Placental epithelial cell (primary cell): ENCODE data around the genes FGF7 and TNFAIP8L3.

GRCh38 chr15:45919650-45920038, 284.8 kb downstream of the SQOR start:
- CAGE, long polyA plus RNA, result no peak

DNA sequence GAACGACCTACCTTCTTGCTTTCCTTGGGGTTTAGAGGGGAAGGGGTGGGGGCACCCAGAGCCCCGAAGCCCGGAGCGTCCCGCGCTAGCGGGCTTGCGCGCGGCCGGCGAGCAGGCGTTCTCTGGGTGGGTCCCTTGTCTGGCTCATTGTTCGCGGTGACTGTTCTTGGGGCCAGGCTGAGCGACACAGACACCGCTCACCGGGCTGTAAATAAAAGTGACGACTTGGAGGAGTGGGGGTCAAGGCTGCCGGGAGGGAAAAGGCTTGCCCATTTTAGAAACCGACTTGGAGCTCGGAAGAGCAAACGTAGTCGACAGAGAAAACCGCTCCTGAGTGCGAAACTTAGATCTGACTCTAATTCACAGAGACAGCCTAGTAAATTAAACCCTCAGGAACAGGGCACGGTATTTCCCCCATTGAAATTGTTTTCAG, 532.3 kb upstream of the SEMA6D start:
- CAGE, long polyA plus RNA, result no peak

DNA sequence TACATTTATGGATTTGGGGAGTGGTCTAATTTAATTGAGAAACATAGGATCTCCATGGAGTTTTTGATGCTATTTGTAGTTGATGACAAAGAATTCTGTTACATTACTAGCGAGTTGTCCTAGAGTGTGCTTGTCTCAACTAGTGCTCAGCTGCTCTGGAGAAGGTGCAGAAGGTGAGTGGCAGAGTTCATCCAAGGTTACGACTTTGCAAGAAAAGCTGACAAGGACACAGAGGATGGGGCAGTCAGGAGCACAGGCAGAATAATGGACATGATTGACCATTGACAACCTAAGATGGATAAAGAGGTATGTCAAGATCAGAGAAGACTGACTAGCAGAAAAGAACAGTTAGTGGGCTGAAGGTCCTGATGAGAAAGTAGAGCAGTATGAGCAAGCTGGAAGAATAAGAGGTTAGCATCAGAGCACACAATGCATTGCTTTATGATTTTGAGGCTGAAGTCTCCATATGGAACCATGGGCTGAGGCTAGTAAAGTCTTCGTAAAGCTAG, 35.9 kb downstream of the SEMA6D start:
- CAGE, long polyA plus RNA, result no peak

DNA sequence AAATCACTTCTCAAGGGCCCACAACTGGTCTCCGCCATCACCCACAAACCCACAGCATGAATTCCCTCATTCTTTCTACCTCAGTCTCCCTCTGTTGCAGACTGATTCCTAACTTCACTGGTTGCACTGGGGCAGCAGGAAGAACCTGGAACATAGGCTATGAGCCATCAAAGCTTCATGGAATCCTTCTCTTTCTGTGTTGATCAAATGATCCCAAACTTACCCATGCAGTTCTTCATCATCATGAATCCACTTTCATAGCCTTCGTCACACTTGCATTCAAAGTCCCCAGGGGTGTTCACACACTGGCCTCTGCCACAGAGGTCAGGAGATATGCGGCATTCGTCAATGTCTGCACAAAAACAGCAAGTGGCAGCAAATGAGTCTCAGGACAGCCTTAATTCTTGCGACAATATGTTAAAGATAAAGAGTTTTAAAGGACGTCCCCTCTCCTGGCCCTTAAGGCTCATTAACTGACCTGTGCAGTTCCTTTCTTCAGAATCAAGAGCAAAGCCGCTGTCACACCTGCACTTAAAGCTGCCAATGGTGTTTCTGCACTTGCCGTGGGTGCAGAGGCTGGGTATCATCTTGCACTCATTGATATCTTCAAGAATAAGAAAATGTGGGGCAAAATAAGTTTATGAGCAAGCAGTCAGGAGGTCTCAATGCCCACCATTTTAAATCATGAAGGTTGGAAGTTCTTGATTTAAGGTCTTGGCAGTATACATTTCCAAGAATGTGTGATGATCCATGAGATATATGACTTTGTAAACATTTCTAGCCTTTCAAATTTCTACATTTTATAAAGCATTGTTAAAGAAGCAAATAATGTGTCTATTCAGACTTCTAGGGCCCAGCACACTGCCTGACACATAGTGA, 156.9 kb downstream of the DUT start:
- CAGE, long polyA plus RNA, result no peak

DNA sequence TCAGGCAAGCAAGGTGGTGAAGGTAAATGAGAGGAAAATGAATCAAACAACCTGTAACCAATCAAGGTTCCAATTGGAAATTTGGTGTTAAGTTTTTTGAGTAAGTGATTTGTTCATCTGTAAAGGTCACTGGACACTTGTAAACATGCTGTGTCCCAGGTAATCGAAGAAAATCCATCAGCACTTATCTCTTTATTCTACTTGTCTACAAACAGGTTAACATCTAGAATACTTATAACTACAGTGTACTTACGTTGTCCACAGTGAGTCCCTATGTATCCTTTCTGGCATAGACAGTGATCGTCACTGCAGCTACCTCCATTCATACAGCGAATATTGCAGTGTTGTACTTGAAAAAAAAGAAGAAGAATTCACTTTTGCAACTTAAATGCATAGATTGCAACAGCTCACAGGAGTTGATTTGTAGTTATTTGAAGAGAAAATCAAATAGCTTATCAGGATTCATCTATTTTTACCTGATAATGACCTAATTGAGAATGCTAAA, 45.6 kb downstream of the FBN1 start:
- CAGE, long polyA plus RNA, result no peak

DNA sequence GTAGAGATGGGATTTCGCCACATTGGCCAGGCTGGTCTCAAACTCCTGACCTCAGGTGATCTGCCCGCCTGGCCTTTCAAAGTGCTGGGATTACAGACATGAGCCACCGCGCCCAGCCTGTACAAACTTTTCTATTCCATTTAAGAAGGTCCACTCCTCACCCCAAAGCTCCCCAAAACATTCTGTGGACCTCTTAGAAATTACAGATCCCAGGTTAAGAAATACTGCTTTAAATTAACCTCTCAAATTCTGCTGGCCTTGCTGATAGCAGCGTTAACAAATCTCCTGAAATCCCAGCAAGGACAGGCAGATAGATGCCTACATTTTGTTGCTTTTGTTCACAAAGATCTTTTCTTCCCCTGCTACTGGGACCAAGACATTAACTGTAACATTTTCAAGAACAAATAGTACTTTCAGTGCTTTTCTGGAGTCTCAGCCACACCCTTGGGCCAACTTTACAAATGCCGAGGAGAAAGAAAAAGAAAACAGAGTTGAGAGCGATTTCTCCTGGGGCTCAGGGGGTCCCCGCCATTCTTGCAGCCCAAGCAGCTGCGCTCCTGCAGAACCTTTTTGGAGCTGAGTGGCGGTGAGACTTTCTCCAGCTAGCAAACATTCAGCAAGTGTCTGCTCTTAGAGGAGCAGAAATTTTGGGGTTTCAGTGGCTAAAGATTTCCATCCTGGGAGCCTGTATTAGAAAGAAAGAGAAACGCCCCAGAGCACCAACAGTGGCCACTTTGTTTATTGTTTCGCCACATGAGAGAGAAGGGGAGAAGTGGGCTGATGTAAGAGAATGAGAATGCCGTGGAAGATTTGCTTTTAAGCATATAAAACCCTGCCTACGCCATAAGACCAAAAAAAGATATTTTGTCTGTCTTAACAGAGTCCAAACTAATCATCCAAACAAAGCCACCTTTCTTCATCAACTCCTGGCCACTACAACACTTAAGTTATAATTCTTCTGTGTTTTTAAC, 18.9 kb downstream of the EID1 start:
- CAGE, long polyA plus RNA, result no peak

DNA sequence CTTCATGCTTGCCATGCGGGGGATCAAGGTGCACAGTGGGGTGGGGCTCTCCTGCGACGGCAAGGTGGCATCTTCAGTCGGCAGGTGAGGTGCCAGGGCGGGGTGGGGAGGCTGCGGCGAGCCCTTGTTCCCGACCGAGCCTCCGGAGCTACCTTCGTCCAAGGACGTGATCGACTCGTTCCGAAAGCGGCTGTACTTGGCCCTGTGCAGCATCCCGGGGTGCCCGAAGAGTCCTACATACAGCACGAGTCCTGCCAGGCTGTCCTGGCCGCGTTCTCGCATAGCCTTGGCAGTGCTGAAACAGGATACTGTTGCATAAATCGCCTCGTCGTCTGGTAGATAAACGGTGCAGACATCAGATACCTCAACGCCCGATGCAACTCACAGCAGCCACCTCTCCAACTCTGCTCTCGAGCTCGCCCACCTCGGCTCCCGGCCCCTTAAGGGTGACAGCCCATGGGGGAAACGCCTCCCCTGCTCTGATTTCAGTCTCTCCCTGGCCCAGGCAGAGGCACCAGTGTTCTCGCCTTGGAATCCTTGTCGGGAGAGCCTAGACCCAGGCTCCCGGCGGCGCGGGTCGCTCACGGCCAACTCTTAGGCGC, 884 bp downstream of the SHC4 start:
- CAGE, long polyA plus RNA, result no peak

- CAGE, long polyA plus RNA, result no peak
Measured at GRCh38 chr15:49240654-49241614, 70.9 kb downstream of the GALK2 start.

- CAGE, long polyA plus RNA, result no peak
Measured at GRCh38 chr15:49423024-49423668, at the start of gene FGF7. Gene FGF7, plus strand, starts transcription at chr15:49423242.

DNA sequence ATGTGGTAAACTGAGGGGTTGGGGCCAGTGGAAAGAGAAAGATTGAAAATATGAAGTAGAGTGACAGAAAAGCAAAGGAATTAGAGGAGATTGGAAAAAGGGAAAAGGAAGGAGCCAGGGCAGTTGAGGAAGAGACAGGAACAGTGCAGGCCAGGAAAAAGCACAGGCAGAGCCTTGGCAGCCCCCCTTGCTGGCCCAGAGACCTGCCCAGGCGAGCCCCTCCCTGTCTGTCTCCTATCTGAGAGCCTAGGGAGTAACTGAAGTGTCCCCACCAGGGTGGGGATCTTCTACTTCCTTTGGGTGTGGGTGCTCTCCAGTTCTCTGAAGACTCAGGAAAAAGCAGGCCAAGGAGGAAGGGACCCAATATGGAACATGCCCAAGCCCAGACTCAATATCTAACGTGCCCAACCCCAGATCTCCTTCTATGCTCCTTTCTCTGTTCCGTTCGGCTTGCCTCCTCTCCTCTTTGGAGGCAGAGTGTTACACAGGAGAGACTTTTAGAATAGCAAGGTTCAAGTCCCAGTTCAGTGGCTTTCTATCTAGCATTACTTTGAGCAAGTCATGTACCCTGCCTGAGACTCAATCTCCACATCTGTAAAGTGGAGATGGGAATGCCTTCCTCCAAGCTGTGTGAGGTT, 6.8 kb downstream of the ATP8B4 start:
- CAGE, long polyA plus RNA, result no peak

GRCh38 chr15:50114203-50114803, 4.7 kb downstream of the ATP8B4 start:
- CAGE, long polyA plus RNA, result no peak

- CAGE, long polyA plus RNA, result no peak
Measured at GRCh38 chr15:50224483-50225024, 41.0 kb downstream of the HDC start.

DNA sequence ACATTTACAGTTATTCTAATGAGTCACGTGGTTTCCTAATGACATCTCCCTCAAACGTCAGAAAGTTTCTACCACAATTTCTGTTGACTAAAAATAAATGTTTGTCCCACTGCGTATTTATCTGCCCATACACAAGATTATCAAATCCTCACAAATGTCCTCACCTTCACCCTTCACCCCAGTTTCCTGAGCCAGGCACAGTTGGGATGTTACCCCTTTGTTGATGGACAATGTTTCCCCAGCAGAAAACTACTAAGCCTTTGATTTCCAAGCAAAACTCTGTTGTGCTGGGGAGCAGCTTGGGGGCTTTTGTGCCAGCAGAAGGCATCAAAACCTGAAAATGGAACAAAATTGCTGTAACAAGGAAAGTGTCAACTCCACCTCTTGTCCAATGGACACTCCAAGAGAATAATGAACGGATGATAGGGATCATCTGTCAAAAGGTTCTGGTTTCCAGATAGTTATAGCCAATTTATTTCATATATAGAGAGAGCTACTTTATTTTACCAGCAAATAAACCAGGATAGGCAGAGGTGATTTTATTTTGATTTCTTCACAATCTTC, 16.2 kb downstream of the HDC start:
- CAGE, long polyA plus RNA, result no peak

DNA sequence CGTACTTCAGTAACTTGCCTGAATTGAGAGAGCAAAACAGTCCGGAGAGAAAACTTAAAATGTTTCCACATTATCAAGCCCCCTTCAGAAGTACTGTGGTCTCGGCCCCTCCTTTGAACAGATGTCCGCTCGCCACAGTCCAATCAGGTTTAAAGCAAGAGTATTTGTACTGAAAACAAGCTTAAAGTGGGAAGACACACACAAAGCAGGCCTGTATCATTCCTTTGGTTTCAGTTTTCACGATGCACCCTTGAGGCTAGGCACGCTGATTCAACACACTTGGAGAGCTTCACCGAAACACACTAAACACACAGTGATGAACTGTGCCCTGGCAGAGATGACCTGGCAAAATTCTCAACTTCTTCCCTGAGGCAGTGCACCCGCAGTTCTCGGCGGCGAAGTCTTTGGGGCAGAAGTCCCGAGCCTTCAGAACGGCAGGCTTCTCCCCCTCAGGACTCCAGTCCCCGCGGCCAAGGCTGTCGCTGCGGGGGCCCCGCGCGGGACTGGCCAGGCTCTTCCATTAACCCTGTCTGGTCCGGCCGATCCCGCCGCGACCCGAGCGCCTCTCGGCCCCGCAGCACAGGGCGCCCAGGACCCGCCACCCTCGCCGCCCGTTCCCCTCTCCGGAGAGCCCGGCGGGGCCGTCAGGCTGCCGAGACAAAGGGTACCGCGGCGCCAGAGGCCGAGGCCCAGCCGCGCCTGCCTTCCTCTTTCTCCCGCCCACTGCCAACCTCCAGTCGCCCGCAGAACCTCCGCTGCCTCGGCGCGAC, 953 bp downstream of the GABPB1 start:
- CAGE, long polyA plus RNA, result no peak

DNA sequence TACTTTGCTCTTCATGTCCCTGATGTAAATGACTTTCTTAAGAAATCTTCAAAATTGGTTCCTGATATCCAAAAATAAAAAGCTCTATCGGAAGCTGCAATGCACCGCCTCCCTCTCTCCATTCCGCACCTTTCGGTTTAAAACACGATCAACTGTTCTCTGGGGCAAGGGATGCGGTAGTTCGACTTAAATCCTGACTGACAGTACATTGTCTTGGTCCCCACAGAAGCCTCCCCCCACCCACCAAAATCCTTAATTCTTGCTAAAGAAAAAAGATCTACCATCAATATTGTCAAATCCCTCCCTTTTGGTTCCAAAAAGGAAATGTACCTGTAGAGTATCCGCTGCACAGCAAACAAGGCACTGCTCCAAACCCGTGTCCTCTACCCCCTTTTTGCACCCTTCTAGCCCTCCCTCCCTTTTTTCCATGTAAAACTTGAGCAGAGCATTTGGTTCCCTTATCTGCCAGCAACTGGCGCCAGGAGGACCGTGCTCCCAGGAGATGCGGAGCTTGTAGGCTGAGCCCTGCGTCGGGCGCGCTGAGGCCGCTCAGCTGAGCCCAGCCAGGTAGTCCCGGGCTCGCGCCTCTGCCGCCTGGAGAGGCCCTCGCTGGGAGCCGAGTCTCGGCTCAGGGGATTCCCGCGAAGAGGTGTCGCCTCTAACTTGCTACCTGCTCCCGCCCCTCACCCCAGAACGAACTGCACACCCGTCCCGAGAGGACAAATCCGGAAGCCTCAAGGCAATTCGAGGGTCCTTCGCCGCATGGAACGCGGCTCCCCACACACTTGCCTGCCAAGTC, 727 bp downstream of the TRPM7 start:
- CAGE, long polyA plus RNA, result no peak

- CAGE, long polyA plus RNA, result no peak
Measured at GRCh38 chr15:50907311-50907753, 1.2 kb upstream of the AP4E1 start.

- CAGE, long polyA plus RNA, result no peak
Measured at GRCh38 chr15:51094588-51095679, at the start of gene TNFAIP8L3. Gene TNFAIP8L3, minus strand, starts transcription at chr15:51094906.

DNA sequence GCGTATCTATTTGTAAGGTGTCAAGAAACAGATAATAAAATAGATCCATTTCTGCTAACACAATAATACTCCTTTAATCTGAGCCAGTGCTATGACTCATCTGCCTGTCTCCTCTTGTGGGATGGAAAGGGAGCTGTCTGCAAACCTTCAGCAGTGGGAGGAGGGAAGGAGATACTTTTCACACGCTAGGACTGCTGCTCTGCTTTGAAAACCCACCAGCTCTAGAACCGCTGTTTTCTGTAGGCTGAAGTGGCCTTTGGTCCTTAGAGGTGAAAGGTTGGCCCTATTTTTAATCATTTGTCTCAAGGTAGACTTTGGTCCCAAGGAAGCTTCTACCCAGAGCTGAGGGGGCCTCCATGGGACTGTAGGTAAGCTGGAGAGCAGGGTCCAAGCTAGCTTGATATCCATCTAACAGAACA, 3.4 kb upstream of the TNFAIP8L3 start:
- CAGE, long polyA plus RNA, result no peak

- CAGE, long polyA plus RNA, result no peak
Measured at GRCh38 chr15:51104368-51105079, 9.8 kb upstream of the TNFAIP8L3 start.

- CAGE, long polyA plus RNA, result no peak
Measured at GRCh38 chr15:51208315-51208746, 113.6 kb upstream of the TNFAIP8L3 start.